M059J (cell line): ENCODE data around the gene NRCAM.

DNA sequence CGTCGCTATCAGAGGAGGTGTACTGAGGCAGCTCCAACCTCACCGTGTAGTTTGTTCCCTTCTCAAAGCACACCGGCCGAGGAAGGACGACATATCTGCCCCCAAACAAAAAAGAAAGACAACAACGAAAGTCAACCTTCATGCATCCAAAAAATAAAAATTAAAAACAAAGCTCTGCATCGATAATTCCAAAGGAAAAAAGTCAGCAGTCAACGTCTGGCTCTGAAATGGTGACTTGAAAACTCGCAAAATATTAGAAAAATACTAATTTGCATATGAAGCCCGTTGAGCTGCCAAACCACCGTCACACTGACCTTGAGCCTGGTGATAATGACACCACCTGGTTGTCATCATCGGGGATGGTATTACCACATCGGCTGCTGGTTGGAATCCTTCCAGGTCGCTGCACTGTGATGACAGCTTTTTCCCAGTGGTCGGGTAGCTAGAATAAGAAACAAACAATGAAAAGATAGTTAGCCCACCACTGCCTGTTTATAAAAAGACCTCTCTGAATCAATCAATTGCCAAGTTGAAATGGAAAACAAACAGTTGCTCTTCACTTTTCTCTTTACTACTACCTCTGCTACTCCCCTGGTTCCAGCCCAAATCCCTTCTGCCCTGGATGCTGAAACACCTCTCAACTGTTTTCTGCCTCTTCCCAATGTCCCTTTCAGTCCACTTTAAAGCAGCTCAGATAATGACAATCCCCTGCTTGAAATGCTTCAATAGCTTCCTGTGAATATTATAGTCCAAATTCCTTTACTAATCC, 41.5 kb downstream of the LAMB1 start:
- RAMPAGE, long total RNA = no peak

DNA sequence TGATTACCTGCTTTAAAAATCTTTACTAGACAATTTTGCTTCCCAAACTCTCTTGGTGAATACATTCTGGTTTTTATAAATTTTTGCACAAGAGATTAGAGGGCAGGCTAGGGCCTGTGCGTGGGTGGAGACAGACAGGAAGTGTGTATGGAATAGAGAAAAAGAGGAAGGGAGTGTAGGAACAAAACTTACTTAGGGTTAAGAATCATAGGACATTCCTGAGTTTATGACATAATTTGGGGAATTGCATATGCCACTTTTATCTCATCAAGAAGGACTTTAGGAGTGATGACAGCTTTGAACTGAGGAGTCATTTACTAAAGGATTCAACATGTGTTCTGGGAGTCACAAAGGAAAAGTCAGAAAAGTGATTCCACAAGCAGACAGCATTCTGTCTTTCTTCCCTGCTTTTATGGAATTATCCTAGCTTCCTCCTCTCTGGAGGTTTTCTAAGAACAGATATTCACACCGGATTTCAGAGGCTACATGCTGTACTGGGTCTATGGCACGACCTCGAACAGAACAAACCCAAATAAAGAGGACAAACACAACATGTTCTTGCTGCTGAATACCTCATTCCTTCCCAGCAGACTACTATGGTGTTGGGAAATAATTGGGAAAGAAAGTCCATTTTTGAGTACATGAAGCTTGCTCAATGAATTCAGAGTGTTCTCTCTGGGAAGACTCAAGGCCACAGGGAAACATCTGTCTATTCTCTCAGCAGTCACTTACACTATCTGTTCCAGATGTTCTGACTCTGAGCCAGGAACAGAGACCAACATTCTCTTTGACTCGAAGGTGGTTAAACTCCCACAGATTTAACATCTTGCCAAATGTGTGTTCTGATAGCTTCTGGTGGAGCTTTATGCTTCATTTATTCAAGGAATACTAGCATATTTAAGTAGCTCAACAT, 31.1 kb downstream of the LAMB1 start:
- RAMPAGE, long total RNA = no peak

GRCh38 chr7:107974724-107975729, 27.9 kb downstream of the LAMB1 start:
- RAMPAGE, long total RNA = no peak

- RAMPAGE, long total RNA = no peak
Measured at GRCh38 chr7:108001141-108001818, 1.7 kb downstream of the LAMB1 start.

GRCh38 chr7:108456058-108457053, at the start of gene NRCAM:
Gene NRCAM, minus strand, starts transcription at chr7:108456436.
- RAMPAGE, long total RNA = no peak

DNA sequence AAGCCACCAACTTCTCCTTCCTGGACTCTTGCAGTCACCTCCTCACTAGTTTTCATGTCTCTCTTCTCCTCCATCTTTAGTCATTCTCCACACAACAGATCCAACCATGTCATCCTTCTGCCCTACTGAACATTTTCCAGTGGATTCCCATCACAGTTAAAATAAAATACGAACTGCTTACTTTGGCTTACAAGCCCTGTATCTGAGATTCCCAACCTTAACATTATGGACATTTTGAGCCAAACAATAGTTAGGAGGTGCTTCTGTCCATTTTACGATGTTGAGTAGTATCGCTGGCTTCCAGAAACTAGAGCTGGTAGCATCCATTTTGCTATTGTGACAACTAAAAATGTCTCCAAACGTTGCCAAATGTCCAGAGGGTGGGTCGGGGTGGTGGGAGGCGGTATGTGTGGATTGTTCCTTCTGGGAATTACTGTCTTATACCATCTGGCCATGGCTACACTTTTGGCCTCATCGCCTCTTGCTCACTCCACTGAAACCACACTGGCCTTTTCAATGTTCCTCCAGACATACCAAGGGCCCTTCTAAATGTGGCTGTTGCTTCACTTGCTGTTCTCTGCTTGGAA, 190.4 kb upstream of the LRRN3 start:
- RAMPAGE, long total RNA = no peak

DNA sequence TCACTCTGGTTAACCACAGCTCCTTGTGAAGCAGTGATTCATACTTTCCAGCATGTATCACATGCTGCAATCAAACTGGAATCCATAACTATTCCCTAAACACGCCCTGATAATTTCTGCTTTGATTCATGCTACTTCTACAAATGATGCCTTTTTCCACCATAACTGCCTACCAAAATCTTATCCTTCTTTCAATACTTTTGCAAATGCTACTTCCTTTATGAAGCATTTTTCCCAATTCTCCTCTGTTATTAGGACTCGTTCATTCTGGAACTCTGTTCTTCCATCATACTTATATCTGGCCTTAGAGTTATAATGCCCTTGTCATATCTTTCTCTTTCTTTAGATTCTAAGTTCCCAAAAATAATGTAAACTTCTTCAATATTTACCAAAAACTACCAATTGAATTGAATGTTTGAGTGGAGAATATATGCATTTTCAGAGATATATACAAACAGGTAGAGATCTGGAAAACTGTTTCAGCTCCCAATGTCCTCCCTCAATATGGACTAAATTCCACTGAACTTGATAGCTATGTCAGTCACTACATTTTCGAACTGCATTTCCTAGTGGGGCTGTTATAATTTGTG, 107.7 kb downstream of the LRRN3 start:
- RAMPAGE, long total RNA = no peak

GRCh38 chr7:111214777-111215456, 124.0 kb downstream of the LRRN3 start:
- RAMPAGE, long total RNA = no peak

DNA sequence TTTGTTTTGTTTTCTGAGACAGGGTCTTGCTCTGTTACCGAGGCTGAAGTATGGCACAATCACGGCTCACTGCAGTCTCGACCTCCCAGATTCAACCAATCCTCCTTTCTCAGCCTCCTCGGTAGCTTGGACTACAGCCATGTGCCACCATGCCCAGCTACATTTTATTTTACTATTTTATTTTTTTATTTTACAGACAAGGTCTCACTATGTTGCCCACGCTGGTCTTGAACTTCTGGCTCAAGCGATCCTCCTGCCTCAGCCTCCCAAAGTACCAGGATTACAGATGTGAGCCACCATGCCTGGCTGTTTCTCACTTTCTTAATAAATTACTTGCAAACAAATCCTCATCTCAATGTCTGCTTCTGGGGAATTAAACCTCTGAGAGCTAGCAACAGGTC, 135.2 kb downstream of the LRRN3 start:
- RAMPAGE, long total RNA = no peak

DNA sequence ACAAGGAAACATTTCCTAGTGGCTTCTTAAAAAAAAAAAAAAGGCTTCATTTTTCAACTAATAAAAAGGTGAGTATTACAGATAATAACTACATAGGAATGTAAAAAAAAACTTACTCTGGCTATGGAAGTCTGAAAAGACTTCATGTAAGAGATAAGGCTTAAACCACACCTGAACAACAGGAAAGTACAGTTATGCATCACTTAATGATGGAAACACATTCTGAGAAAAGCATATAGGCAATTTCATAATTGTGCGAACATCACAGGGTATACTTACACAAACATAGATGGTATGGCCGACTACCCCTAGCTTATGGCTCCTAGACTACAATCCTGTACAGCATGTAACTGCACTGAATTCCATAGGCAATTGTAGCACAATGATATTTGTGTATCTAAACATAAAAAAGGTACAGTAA, 224.8 kb downstream of the LRRN3 start:
- RAMPAGE, long total RNA = no peak

GRCh38 chr7:111756724-111757169, 194.5 kb upstream of the IMMP2L start:
- RAMPAGE, long total RNA = no peak

GRCh38 chr7:111803244-111803971, 241.1 kb upstream of the IMMP2L start:
- RAMPAGE, long total RNA = no peak

DNA sequence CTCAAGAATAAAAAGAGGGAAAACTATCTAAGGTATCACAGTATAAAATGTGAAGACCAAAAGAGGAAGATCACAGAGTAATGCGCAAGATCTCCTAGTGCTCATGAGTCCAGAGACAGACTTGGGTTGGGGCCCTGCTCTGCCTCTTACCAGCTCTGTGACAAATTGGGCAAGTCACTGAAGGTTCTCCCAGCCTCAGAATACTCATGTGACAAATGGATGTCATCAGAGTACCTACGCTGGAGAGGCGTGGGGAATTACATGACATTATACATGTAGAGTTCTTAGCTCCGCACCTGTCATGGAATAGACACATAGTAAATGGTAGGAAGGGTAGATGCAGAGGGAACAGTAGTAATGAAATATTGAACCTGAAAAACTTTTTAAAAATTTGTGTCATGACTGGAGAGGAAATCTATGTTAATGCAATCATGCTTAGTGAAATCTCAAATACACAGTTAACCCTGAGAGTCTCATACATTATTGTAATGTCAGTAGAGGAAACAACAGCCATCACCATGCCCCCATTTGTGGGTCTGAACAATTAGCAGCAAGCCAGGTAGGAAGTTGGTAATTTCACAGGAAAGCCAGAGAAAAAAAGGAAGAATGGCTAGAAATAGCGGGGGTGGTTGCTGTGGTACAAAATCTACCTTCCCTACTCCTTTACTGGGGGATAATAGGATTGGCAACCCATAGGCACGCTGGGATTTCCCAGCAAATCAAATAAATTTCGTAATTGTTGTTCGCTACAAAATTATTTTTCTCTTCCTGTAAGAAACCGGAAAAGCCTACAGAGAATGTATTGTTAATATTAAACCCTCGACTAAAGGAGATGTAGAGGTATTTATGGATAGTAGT, 124.2 kb downstream of the DOCK4 start:
- RAMPAGE, long total RNA = no peak

DNA sequence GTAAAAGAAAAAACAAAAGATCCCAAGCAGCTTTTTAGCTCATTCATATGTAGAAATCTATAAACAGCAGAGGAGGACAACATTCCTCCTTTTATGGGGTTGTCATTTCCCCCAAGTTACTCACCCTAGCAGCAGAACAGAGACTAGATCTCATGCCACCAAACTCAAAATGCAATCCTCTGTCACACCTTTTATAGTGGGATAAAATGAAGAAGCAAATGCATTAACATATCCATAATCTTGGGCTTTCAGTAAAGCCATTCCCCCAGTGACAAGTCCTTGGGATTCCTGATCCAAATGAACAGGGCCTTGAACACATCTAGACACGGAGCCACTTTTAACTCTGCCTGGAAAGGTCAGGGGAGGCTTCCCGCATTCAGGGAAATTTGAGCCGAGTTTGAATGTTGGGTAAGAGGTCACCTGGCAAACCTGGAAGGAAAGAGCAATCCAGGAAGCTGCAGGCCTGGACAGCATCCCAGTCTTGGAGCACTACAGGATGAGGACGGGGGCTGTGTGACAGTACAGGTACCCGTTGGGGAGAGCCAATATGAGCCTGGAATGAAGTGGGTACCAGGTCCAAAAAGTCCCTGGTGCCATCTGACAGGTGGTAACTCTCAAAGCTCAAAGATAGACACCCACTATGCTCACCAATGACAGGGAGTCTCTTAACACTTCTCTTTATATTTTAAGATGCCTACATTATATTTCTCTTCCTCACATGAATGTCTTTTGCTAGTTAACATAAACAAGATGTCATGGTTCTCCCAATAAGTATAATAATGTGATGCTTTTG, 76.3 kb downstream of the DOCK4 start:
- RAMPAGE, long total RNA = no peak

DNA sequence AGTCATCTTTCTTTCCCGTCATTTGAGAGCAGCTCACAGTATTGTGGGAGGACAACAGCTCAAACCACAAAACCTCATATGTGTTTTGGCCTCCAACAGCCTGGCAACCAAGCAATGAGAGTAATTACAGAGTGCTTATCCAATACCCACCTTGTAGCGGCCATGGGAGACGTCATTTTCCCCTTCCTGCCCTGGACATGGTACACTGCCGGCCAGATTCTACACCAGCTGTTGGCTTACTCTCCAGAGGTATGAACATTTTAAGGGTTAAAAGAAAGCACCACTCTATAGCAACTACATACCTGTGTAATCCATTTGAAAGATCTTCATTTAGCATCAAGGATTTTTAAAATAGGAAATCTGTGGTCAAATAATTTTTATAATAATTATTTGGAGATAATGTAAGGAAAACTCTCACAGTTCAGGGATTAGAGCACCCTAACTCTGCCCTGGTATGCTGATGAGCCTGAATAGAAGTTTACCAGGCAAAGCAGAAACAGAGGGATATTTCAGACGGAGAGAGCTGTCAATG, 49.0 kb downstream of the DOCK4 start:
- RAMPAGE, long total RNA = no peak

DNA sequence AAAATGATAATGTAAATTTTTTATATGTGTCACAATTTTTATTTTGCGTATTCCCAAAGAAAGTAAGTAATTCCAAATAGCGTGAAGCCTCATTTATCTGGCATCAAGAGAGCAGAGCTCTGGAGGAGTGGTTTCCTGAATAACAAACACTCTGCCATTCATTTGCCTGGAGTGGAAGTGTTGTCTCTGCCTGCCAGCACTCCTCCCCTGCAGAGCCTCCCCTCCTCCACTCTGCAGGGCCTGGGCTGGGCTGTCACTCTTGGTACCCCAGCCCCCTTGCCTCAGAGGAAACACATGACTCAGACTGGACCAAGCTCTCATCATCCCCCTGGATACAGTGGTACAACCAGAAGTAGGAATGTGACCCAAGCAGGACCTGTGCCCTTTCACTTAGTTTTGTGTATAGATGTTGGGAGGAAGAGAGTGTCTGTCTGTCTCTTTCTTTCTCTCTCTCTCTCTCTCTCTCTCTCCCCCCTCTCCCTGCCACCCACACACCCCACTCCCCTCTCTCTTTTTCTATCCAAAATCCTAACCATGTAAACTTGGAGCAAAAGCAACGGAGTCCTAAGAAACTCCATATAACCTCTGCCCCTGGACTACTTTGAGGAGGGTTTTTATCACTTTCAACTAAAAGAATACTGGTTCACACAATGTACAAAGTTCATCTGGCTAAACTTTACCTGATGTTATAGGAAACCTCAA, 44.0 kb downstream of the DOCK4 start:
- RAMPAGE, long total RNA = no peak

DNA sequence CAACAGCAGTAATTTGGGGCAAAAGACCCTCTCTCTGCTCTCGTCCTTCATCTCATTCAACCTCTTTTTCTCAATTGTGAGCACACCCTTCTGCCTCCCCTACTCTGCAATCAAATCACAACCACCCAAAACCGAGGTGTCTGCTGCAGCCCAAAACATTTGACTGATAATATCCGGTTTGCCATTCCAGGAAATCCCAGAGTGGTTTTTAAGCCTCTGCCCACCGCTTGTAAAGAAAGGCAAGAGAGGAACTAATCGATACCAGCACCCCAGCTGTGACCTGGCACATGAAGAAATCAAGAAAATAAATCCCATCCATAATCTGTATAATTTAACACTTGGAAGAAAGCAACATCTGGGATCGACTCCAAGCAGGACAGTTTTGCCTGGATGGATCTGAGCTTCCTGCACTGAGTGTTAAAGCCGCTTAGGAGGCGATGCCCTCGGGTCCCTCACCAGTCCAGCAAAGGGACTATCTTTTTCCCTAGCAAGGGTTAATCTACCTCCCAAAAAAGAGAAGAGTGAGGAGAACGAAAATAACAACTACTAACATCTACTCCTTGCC, 2.1 kb downstream of the DOCK4 start:
- RAMPAGE, long total RNA = no peak

GRCh38 chr7:112223767-112224210, 17.3 kb downstream of the ZNF277 start:
- RAMPAGE, long total RNA = no peak

GRCh38 chr7:112450885-112451428, 697 bp downstream of the IFRD1 start:
- RAMPAGE, long total RNA = no peak

DNA sequence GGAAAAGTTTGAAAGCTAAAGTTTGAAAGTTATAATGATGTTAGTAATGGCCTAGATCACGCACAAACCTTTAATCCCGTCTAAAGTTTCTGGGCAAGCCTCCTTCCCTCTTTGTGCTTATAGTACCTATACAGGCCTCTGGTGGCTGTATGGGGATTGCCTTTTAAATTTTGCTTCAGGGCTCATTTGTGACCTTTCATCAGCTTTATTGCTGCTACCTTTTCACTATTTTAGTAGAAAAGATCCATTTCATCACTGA, 2.2 kb downstream of the IFRD1 start:
- RAMPAGE, long total RNA = no peak